T47D (cell line): Measurements from ENCODE around the gene RPP38.

DNA sequence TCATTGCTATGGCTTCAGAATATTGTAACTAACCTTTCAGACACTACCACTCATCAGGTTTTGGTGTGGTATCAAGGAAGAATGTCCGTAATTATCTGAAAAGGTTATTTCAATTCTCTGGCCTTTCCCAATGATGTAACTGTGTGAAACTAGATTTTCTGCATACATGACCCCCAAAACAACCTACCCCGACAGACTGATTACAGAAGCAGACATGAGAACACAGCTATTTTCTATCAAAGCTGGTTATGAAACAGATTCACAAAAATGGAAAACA is 211.2 kb downstream of the FAM107B start:
- RRBS, result no CpG with 5 or more reads among the region's 2 CpGs

DNA sequence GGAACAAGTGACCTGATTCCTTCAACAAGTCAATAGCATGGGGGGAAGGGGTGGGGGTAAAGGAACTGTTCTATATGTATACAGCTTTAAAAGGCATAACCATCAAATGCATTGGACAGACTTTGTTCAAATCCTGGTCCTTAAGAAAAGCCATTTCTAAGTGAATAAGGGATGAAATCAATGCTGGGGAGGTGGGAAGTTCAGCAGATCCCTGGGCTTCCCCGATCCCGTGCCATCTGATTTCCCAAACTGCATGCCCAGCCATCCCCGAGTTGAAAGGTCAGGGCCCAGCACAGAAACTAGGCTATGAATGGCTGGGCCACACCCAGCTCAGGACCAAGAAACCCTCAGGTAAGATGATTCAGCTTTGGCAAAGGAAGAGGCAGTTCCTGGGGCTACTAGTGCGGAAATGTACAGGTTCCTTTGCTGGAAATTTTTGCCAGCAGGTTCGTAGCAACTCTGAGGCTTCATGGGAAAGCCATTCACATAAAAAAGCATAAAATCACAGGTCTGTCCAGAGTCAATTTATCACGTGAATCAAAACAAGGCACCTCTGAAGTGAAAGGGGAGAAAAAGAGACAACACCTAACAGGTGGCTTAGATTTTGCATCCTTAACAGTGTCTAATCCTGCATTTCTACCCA is 182.7 kb downstream of the FAM107B start:
- RRBS, result no CpG with 5 or more reads among the region's 6 CpGs

- RRBS, result no CpG with 5 or more reads among the region's 6 CpGs
These were observed 173.5 kb downstream of the FAM107B start for GRCh38 chr10:14601022-14601770.

GRCh38 chr10:14603266-14604026 is 171.3 kb downstream of the FAM107B start:
- RRBS, result 1% methylated on average over 34 of the region's 52 CpGs

GRCh38 chr10:14618003-14618283 is 156.8 kb downstream of the FAM107B start:
- RRBS, result no CpG with 5 or more reads among the region's 2 CpGs

DNA sequence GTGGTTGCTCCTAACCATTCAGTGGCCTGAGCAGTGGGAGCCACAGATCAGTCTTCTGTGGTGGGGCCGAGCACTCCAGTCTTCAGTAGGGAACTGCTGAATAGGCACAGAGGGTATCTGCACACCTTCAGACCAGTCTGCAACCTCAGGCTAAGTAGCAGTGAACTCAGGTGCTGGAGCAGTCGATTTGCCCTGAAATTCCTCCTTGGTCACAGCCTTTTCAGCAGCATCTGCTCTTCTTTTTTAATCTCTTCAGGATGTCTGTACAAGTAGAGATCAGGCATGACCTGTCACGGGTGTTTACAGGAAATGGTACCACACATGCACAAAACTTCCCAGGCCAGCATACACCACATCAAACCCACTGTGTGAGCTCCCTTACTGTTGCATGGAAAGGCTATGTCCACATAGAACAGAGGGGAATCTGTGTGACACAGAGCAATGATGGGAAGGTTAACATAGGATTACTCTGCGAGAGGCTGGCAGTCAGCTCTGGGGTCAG is 51.5 kb downstream of the FAM107B start:
- RRBS, result no CpG with 5 or more reads among the region's 4 CpGs

GRCh38 chr10:14742830-14743237 is 31.9 kb downstream of the FAM107B start:
- RRBS, result no CpG with 5 or more reads among the region's 3 CpGs

DNA sequence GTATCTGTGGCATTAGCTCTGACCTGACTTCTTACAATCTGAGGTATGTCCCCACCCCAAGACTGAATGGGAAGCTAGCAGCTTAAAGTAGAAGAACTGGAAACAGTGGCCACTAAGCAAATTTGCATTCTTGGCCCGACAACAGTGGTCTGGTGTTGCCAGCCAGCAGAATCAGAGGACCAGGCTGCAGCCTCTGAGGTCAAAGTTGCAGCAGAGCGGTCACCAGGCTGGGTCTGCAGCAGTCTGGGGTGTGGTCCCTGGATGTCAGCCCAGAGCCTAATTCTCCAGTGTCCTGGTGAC is 26.3 kb downstream of the FAM107B start:
- RRBS, result no CpG with 5 or more reads among the region's 2 CpGs

GRCh38 chr10:14751904-14752335 is 22.8 kb downstream of the FAM107B start:
- RRBS, result no CpG with 5 or more reads among the region's 1 CpG

- RRBS, result 2% methylated on average over 53 of the region's 96 CpGs
These were observed at the start of gene RPP38 for GRCh38 chr10:15096793-15097820. Gene RPP38 (plus strand): TSS chr10:15097355.

GRCh38 chr10:15169553-15169959 is 1.1 kb upstream of the NMT2 start:
- RRBS, result 55% methylated on average over 2 of the region's 9 CpGs

GRCh38 chr10:15333852-15334449 is 37.1 kb downstream of the FAM171A1 start:
- RRBS, result no CpG with 5 or more reads among the region's 6 CpGs

DNA sequence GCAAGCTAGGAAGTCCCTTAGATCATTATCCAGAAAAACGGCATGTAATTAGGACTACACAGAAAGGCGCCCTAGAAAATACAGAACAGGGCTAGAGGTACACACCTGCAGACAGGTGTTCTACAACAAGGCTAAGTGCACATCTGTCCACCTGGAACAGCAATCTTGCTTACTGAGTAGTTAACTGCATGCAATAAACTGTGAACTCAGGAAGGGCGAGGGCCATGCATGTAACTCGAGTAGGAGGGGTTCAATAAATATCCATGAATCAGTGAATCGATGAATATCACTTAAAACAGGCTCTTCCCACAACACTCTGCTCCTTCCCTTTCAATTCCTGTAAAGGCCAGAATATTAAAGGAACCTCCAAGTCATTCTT is 22.0 kb downstream of the FAM171A1 start:
- RRBS, result no CpG with 5 or more reads among the region's 5 CpGs

DNA sequence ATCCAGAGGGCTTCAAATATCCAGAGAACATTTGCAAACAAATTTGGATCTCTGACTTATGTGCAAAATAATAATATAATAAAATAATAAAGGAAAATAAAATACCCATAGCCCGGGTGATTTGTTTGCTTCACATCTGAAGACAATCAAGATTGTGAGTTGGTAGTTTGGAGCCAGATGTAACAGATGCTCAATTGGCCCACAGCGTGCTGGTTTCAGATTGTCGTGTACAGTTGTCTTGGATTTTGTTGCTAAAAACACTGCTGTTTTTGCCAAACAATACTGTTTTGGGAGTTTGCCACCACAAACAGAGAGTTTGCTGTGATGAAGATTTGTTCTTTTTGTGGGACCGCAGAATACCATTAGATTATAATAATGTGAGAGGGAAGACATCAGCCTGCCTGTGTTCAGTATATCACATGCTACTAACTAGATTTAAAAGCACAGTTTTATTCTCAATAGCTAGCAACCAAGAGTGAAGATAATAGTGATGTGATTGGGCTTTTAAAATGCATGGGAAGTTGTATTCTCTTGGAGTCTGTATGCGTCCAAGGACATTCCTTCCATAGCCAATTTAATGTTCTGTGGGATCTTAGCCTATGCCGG is 18.5 kb upstream of the ITGA8 start:
- RRBS, result no CpG with 5 or more reads among the region's 6 CpGs

- RRBS, result no CpG with 5 or more reads among the region's 4 CpGs
These were observed 19.6 kb upstream of the ITGA8 start for GRCh38 chr10:15739330-15739741.

DNA sequence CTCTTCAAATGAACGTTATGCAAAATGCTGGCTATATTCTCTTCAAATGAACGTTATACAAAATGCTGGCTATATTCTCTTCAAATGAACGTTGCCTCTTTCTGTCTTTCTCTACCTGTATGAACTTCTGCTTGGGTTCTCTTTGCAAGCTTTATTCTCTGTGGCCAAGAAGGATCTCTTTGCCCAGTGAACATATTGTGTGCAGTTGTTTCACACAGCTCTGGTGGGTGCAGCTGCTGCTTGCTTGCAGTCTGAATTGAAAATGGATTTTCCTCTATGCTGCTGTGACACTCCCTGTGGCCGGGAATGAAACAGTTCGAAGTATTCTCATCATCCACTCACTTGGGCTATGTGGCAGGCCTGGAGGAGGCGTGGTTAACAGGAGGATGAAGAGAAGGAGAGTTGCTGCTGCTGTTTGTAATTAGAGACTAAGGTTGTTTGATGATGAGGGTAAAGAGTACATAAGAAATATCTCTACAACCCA is 28.4 kb upstream of the ITGA8 start:
- RRBS, result no CpG with 5 or more reads among the region's 6 CpGs

DNA sequence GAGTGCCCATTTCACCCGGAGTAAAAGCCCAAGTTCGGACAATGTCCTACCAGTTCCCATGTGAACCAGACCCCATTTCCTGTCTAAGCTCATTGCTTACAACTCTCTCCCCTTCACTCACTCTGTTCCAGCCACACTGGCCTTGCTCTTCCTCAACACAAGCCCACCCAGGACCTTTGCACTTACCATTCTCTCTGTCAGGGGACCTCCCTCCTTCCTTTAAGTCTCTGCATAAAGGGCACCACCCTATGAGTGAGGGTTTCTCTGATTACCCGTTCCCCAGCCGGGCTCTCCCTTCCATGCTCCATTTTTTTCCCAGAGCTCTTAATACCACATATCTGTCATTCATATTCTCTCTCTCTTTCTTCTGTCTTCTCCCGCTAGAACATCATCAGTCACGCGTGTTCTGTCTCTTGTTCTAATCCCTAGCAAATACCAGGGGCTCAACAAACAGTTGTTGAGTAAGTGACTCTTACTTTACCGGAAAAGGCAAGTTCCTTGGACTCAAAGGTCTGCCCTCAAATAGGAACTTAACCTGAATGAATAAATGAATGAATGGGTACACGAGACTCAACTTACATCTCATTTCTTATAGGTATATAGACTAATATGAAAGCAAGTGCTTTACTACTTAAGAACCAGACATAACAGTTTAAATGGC is 68.5 kb downstream of the RSU1 start:
- RRBS, result no CpG with 5 or more reads among the region's 9 CpGs

- RRBS, result no CpG with 5 or more reads among the region's 3 CpGs
These were observed 120.4 kb downstream of the CUBN start for GRCh38 chr10:17009017-17009895.

DNA sequence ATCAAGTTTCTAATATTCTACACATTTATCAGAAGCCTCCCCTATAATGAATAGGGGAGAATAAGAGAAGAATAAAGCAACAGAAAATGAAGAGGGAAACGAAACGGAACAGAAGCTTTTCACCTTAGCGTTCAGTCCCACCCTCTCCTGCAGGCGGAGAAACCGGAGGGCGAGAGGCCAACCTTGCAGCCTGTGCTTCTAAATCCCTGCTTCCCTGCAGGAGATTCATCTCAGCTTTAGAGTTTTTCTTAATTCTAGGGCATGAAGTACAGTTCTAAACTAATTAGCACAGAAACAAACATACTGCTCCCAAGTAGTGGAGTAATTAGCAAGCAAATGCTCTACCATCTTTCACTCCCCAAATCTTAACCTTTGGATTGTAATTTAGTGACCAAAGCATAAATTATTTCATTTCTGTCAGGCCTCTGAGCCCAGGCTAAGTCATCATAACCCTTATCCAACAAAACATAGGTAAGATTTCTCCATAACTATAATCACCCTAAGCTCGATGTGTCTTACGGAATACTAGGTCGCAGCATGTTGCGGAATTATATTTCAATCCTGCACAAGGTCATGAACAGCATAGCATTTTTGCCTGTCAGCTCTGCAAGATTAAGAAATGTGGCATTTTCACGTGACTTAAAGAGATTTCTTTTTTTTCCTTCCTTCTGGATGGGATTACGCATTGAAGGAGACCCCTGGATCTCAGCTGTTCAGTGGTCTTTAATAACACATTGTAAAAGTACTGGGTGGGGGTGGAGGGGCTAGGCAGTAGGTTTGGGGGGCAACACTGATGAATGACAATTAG is 107.0 kb downstream of the CUBN start:
- RRBS, result no CpG with 5 or more reads among the region's 12 CpGs

GRCh38 chr10:17028721-17029197 is 100.9 kb downstream of the CUBN start:
- RRBS, result no CpG with 5 or more reads among the region's 4 CpGs